Measurements from ENCODE around the gene AOX1.

GRCh38 chr2:199411125-199411792, 46.5 kb downstream of the SATB2 start:
- RRBS, result no CpG with 5 or more reads among the region's 4 CpGs

GRCh38 chr2:199786096-199786602, 64.8 kb downstream of the FTCDNL1 start:
- RRBS, result no CpG with 5 or more reads among the region's 2 CpGs

DNA sequence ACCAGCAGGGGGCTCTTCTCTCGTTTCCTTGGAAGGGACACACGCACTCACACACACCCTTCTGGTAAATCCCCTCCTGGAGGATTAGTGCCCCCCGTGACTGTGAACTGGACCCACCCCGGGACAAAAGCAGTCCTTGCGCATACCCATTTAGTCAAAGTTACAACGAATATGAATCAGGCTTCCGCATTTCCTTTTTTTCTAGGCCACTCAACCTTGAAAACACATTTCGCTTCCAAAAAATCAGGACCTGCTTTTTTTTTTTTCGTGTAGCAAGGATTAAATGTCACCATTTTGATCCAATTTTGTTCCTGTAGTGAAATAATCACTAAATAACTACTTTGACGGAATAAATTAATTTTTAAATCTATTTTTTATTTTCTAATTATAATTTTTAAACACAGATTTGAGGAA, 446 bp upstream of the FTCDNL1 start:
- RRBS, result no CpG with 5 or more reads among the region's 10 CpGs

GRCh38 chr2:199988225-199988724, 32.9 kb downstream of the MAIP1 start:
- RRBS, result no CpG with 5 or more reads among the region's 6 CpGs

- RRBS, result no CpG with 5 or more reads among the region's 2 CpGs
These were observed 85.4 kb upstream of the SPATS2L start for GRCh38 chr2:200221061-200221589.

DNA sequence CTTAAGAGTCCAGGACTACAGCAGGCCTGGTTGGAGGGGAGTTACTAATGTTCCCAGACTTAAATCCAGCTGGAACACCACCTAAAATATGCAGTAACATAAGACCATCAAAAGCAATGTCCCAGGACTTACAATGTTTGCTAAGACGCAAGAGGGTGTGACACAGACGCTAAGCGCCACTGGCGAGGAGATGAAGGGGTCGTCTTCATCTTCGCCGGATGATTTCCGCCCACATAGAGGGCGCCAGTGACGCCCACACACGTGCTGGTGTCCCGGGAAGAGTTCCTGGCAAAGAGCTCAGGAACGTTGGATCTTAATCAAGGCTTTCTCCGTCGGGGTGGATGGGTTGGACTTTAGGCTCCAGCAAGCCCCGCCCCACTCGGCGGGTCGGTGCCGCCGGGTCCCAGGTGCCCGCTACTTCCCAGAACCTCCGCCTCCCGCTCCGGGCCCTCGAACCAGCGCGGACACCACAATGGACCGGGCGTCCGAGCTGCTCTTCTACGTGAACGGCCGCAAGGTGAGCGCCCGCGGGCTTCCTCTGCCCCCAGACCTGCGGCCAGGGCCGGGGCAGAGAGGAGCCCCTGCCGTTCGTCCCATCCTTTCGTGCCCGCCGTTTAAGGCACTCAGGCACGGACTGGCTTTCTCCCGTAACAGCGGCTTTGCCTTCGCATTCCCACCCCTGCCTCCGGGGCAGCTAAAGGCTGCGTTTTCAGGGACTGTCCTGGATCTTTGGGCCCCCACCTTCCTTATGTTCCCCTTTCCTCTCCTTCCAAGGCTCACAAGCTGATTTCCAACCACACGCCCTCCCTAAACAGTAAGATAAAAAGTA, at the start of gene AOX1:
AOX1 (plus strand) TSS at position 378 of the 829 bp plus-strand sequence.
- RRBS, result 5% methylated on average over 19 of the region's 51 CpGs

DNA sequence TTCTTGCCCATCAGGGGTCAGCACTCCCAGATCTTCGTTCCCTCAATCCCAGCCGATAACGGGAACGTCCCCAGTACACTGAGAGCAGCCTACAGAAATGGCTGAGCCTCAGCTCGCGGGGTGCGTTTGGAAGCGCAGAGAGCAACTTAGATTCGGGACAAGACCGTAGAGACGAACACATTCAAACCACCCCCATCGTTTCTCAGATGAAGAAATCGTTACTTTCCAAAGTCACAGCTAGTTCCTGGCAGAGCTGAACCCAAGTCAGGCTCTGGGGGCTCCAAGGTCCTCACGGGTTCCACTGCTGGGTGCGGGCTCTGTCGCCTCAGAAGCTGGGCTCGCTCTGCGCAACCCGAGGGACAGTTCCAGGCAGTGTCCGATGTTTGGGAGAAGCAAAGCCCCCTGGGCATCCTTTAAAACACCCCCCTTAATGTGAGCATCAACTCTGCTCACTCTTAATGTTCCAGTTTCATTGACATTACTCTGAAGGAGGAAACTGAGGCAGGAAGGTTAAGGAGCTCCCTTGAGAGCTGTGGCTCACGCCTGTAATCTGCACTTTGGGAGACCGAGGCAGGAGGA, 741 bp downstream of the AOX1 start:
- RRBS, result no CpG with 5 or more reads among the region's 22 CpGs

GRCh38 chr2:200630157-200630833, 44.5 kb downstream of the AOX1 start:
- RRBS, result no CpG with 5 or more reads among the region's 7 CpGs

- RRBS, result no CpG with 5 or more reads among the region's 2 CpGs
These were observed 47.3 kb downstream of the AOX1 start for GRCh38 chr2:200633061-200633508.

DNA sequence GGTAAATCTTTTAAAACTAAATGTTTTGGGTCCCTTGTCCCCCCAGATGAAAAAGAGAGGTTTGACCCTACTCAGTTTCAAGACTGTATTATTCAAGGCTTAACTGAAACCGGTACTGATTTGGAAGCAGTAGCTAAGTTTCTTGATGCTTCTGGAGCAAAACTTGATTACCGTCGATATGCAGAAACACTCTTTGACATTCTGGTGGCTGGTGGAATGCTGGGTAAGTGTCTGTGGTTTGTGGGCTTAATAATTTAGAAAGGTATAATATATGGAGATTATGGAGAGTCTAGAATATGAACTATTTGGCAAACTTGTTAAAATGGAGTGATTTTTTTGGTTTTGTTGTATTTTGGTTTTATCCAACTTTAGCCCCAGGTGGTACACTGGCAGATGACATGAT, 3.6 kb downstream of the BZW1 start:
- RRBS, result no CpG with 5 or more reads among the region's 3 CpGs

DNA sequence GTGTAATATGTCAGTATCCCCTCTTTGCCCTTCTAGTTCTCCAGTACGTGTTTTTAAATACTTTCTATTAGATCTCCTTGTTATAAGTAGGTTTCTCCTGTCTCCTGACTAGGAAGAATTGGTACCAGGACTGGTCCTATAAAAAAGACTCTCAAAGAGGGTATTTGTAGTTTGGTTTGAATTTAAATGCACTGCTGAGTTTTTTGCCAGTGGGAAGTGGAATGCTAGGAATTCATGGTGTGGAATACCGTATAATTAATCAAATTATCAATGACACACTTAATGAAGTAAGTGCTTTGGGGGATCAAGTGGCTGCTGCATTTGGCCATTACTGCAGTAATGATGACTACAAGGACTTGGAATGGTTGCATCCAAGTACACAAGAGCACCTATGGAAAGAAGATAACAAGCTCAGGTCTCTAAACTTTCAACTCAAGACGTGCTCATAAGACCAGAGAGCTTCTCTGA, 21.0 kb downstream of the BZW1 start:
- RRBS, result no CpG with 5 or more reads among the region's 3 CpGs

DNA sequence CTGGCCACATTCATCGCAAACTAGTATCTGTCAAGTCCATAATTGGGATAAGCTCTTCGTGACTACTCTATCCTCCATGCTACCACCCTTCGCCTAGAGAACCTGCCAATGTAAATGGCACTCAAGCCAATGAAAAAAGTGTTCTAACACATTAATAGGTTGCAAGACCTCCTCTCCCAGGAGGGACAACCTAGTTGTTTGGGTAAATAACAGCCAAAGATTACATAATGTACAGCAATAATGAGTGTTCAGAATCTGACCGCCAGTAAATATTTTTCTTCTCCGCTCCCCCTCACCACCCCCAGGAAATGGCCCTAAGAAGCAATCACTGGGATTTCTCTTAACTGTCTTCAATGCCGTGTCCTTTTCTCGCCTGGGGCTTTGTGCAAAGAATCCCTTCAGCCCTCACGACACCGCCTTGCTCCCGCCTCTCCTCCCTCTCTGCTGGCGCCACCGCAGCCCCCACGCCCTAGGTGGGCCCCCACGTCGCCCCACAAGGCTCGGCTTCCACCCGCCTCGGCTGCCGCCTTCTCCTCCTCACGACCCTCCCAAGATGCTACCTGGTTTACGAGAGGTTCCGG, 487 bp downstream of the HYCC2 start:
- RRBS, result no CpG with 5 or more reads among the region's 22 CpGs

- RRBS, result 2% methylated on average over 8 of the region's 23 CpGs
These were observed 843 bp downstream of the CFLAR start for GRCh38 chr2:201116768-201117246.

DNA sequence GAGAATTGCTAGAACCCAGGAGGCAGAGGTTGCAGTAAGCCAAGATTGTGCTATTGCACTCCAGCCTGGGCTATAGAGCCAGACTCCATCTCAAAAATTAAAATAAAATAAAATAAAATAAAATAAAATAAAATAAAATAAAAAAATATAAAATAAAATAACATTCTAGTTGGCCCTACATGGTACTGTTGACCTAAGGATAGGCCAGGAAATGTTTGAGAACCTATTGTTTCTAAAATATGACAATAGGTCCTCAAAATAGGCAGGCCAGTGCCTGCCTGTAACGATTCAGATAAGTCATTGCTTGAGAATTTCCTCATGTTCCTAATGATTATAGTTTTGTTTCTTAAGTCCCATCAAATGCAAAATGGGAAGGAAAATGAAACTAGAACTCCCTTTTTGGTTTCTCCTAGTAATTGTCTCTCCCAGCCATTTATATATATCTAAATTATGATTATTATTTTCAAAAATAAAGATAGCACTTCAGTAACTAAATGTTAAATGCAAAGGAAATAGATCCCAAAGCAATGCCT, 18.6 kb downstream of the CFLAR start:
- RRBS, result no CpG with 5 or more reads among the region's 1 CpG

- RRBS, result no CpG with 5 or more reads among the region's 9 CpGs
These were observed 25.0 kb upstream of the CASP10 start for GRCh38 chr2:201157453-201158878.

GRCh38 chr2:201208821-201209612, 26.1 kb downstream of the CASP10 start:
- RRBS, result no CpG with 5 or more reads among the region's 14 CpGs

DNA sequence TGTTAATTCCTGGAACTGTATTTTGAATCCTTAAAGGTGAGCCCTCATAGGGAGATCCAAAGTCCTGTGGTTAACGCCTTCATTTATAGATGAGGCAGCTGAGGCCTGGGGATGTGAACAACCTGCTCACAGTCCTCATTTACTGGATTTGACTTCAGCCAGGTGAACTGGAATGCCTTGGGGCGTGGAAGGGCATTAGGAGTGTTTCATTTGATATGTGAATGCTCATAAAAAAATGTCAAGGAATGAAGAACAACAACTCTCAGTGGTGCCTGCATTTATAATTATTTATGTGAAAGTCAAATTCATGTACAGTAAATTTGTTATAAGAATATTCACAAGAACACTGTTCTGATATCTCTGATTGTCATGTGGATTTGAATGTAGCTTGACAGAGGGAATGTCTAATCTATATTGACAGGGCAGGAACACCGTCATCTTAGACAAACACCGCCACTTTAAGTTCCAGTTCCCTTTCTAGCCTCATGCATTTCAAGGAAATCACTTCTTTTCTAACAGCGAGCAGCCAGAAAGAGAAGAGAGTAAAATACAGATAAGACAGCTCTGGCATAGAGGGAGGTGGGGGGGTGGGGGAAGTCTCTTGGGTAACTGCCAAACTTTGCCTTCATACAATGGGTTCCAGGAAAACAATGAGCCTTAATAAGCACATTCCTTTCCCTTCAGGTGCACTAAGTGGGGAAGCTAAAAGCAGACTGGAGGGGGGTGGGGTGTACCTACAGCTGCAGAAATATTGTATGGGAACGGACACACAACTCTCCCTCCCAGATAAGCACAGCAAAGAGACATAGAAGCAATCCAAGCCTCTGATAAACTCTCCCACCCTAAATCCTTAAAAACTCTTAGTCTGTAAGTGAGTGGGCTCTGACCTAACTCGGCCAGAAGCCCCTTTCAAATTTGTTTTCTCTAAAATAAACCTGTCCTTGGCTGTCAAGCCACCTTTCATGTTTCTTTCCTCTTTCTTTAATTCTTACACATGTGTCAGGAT, 37.1 kb downstream of the CASP10 start:
- RRBS, result no CpG with 5 or more reads among the region's 7 CpGs

DNA sequence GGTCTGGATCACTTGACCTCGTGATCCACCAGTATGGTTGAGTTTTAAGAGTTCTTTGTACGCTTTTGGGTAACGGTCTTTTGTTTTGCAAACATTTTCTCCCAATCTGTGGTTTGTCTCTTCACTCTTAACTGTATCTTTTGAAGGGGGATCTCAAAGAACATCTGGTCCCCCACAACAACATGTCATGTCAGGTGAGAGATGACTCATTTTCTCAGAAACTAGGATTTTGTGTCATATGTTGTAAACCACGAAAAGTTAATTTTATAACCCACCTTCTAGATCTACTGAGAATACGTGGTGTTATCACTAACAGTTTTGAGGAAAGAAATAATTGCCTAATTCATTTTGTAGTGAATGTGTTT, 7.9 kb upstream of the CASP8 start:
- RRBS, result no CpG with 5 or more reads among the region's 5 CpGs

GRCh38 chr2:201465744-201466163, 14.2 kb downstream of the STRADB start:
- RRBS, result no CpG with 5 or more reads among the region's 2 CpGs